Omental fat pad (tissue), 4 donors: ENCODE data around the genes TLE3 and ARIH1.

- PRO-cap: no peak
- RAMPAGE, long total RNA, 4 experiments: no peak in any of the 4 experiments
Measured at GRCh38 chr15:70091634-70092446, 5.9 kb downstream of the TLE3 start.

DNA sequence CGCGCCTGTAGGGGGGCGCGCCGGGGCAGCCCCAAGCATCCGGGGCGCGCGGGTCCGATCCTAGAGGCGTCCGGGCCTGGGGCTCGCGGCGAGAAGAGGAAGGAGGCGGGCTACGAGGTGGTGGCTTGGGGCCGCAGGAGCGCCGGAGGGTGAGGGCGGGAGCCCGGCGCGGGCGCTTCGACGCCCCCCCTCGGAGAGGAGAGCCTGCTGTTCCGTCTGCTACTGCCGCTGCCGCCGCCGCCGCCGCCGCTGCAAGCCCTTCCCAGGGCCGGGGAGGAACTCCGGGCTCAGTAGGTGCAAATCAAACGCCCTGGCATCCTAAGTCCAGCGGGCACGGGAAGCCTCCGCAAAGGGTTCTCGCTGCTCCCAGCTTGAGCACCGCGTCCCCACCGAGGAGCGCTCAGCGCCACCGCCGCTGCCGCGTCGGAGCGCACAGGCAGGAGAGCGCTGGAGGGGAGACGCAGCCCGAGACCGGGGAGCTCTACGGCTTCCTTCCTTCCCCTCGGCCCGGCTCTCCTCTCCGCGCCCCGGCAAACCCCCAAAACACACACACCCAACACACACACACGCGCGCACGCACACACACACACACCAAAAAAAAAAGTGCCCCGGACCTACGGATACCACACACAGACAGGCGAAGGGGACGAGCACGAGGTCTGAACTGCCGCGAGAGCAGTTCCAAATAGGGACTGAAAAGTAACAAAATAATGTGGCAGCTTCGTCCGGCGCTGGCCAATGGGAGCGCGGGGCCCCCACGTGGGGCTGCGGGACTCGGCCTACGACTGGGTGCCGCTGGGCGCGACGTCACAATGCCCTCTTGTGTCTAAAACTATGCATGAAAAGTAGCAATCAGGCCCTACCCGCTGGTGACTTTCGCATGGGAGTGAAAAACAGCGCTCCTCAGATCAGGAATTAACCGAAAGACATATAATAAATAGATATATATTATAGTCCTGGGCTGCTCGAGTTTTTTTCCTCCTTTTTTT lies at the start of gene TLE3:
TSS of gene TLE3 (minus strand) at position 694 of the 989 bp plus-strand sequence.
- PRO-cap: bidirectional peak, plus-strand start at position 869 of the sequence, minus-strand start at position 694 of the sequence
- RAMPAGE, long total RNA, 4 experiments: no peak in any of the 4 experiments

- PRO-cap: no peak
- RAMPAGE, long total RNA, 4 experiments: no peak in any of the 4 experiments
Measured at GRCh38 chr15:70100599-70101365, 3.1 kb upstream of the TLE3 start.

GRCh38 chr15:70266695-70267178 lies 169.0 kb upstream of the TLE3 start:
- PRO-cap: no peak
- RAMPAGE, long total RNA, 4 experiments: no peak in any of the 4 experiments

GRCh38 chr15:70559677-70560529 lies 203.5 kb downstream of the UACA start:
- PRO-cap: no peak
- RAMPAGE, long total RNA, 4 experiments: no peak in any of the 4 experiments

GRCh38 chr15:70726713-70727382 lies 36.5 kb downstream of the UACA start:
- PRO-cap: no peak
- RAMPAGE, long total RNA, 4 experiments: no peak in any of the 4 experiments

DNA sequence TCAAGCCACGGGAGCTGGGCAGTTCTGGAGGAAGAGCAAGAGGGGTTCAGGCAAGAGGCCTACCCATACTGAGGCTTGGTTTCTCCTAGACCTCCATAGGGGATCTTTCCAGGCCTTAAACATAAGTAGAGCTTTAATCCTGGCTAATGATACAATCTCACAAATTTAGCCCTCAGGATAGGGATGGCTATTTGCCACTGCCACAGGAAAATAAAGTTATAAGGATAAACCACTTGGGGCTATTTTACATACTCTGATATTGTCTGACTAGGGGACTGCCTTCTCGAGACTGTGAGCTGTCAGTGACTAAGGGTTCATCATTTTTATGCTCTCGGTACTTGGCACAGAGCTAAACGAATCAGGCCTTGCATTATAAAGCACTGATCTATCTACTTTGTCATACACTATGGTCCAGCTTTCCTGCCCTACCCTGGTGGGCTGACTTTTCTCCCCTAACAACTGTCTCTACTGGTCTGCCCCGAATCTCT lies 1.6 kb downstream of the LARP6 start:
- PRO-cap: no peak
- RAMPAGE, long total RNA, 4 experiments: no peak in any of the 4 experiments

DNA sequence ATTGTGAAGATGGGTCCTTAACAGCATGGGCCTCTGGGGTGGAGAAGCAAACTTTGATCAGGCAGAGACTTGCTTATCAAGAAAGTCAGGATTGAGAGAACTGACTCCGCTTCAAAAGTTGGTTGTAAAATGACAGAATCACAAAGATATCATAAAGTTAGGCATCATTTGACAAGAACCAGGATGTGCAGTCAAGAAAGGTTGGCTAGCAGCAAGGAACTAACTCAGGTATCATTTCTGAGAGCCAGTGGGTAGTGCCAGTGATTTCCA lies 9.6 kb downstream of the LRRC49 start:
- PRO-cap: no peak
- RAMPAGE, long total RNA, 4 experiments: no peak in any of the 4 experiments

DNA sequence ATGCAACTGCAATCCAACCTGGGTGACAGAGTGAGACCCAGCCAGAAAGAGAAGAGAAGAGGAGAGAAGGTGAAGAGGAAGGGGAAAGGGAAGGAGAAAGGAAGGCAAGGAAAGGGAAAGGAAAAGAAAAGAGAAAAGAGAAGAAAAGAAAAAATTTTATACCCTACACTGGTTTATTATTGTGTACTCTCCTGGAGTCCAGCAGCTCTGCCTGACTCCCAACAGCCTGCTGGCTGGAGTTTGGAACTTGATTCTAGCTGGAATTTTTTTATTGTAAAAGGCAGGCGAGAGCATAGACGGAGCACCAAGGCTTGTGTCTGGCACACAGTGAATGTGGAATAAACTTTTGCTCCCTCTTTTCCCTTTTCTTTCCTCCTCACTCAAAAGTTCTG lies 9.8 kb downstream of the THSD4 start:
- PRO-cap: no peak
- RAMPAGE, long total RNA, 4 experiments: no peak in any of the 4 experiments

GRCh38 chr15:71168313-71168855 lies 53.1 kb downstream of the THSD4 start:
- PRO-cap: no peak
- RAMPAGE, long total RNA, 4 experiments: no peak in any of the 4 experiments

DNA sequence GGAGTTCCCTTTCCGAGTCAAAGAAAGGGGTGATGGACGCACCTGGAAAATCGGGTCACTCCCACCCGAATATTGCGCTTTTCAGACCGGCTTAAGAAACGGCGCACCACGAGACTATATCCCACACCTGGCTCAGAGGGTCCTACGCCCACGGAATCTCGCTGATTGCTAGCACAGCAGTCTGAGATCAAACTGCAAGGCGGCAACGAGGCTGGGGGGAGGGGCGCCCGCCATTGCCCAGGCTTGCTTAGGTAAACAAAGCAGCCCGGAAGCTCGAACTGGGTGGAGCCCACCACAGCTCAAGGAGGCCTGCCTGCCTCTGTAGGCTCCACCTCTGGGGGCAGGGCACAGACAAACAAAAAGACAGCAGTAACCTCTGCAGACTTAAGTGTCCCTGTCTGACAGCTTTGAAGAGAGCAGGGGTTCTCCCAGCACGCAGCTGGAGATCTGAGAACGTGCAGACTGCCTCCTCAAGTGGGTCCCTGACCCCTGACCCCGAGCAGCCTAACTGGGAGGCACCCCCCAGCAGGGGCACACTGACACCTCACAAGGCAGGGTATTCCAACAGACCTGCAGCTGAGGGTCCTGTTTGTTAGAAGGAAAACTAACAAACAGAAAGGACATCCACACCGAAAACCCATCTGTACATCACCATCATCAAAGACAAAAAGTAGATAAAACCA lies 59.2 kb downstream of the THSD4 start:
- PRO-cap: no peak
- RAMPAGE, long total RNA, 4 experiments: no peak in any of the 4 experiments

GRCh38 chr15:71265842-71266971 lies 150.9 kb downstream of the THSD4 start:
- PRO-cap: no peak
- RAMPAGE, long total RNA, 4 experiments: no peak in any of the 4 experiments

DNA sequence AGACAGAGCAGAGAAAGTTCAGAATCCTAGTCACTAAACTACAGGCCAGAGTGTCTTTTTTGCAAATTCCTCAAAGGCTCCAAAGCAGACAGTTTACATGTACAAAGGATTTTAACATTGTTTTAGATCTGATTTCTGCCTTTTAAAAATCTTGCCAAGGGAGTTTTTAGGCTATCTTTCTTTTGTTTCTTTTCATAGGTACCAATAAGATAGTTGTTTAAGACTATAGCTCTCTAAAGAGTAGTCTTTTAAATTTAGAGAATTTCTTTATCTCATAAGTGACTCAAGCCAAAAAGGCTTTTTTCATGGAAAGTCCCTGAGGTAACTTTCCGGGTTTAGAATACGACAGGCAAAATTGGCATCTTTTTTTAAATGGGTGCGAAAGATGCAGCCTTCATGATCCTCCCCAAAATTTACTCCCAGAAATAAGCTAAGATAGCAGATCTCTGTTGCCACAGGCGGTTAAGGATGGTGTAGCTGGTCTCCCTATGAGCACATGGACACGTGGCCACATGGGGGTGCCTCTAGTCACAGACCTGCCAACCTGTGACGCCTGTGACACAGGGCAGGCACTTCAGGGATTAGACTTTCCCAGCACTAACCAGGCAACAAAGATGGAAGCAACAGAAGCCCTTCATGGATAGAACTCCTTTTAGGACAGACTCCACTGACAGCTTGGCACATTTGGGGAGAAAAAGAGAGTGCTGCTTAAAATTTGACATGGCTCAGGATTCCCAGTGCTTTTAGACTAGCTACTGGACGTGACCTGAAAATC lies 320.1 kb downstream of the THSD4 start:
- PRO-cap: no peak
- RAMPAGE, long total RNA, 4 experiments: no peak in any of the 4 experiments

- PRO-cap: no peak
- RAMPAGE, long total RNA, 4 experiments: no peak in any of the 4 experiments
Measured at GRCh38 chr15:71696420-71697256, 113.7 kb upstream of the NR2E3 start.

GRCh38 chr15:72169932-72170845 lies 27.4 kb downstream of the GRAMD2A start:
- PRO-cap: no peak
- RAMPAGE, long total RNA, 4 experiments: no peak in any of the 4 experiments

GRCh38 chr15:72208422-72209052 lies 10.9 kb upstream of the GRAMD2A start:
- PRO-cap: no peak
- RAMPAGE, long total RNA, 4 experiments: no peak in any of the 4 experiments

DNA sequence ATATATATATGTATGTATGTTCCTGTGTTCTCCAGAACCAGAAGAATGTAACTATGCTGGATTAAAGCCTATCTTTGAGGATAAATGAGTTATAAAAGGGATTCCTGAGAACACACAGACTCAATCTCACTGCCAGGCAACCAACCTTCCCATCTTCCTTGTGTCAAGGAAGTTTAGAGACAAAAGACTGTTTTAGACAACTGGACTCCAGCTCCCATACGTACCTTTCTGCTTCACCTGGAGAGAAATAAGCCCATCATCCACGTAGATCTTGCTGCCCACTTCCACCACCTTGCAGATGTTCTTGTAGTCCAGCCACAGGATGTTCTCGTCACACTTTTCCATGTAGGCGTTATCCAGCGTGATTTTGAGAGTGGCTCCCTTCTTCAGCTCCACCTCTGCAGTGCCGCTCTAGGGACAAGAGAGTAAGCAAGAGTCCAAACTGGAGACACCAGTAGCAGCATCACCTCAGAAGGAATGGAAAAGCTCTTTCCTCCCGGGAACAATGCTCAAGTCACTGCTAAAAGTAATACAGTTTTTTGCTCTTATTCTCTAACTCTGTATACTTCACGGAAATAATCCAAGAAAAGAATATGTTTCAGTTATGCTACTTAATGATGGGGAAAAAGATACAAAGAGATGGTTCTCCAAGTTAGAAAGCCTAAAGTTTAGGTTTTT lies 12.0 kb upstream of the GRAMD2A start:
- PRO-cap: no peak
- RAMPAGE, long total RNA, 4 experiments: no peak in any of the 4 experiments

- PRO-cap: bidirectional peak, plus-strand start at chr15:72474330, minus-strand start at chr15:72474209
- RAMPAGE, long total RNA, 4 experiments: start-site peak on the minus strand in 4 of 4 experiments, at chr15:72474156-72474250 at its widest, 6 to 31 reads per replicate
Measured at GRCh38 chr15:72473330-72474427, at the start of gene ARIH1. Gene ARIH1 (plus strand): TSS chr15:72474330.

GRCh38 chr15:72526963-72527724 lies 53.0 kb downstream of the ARIH1 start:
- PRO-cap: no peak
- RAMPAGE, long total RNA, 4 experiments: no peak in any of the 4 experiments

GRCh38 chr15:72531762-72532313 lies 57.7 kb downstream of the ARIH1 start:
- PRO-cap: no peak
- RAMPAGE, long total RNA, 4 experiments: no peak in any of the 4 experiments